Kidney (tissue), 2 donors: ENCODE results near the gene CRYGB.

DNA sequence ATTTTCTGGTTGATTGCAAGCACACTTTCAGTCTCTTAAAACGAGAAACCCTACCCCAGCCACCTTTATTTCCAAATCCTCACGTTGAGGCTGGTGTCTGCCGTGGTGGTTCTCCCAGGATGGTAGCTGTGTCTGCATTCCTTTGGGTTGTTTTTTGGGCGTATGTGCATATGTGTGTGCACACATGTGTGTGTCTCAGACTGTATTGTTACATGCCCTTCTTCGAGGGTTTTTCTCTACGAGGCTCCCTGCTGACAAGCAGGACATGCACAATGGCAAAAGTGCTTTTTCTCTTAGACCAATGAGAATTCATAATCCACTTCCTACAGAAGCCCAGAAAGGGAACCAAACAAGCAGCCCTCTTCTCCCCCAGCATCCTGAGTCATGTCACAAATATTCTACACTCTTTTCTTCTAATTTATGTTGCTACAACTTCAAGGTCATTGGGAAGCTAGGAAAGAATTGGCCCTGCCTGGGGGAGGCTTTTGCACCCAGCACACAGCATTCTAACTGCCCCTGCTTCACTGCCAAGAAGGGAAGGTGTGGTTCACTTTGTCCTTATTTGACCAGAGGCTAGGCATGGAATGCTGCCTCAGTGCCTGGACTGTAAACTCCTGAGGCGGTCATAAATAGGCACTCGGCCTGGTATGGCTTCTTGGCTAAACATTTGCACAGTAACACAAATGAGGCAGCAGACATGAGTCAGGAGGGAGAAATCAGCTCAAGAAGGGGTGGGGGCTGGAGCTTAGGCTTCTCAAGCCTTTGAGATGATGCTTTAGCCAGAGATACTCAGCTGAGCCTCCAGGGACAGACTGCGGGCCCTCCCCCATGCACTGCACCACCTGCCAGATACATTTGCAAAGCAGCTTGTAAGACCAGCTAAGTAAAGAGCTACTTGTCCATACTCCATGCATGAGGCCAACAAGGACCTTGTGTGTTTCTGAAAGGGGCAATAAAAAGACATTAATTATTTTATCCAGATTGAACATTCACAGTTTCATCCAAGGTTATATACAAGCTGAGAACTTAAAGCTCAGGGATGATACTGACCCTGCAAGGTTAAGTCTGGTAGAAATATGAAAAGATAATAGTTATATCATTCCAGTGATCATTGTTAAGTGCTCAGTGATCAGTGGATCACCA lies 92.7 kb upstream of the KLF7 start:
- PRO-cap = no peak
- RRBS = no CpG with 5 or more reads among the region's 9 CpGs

DNA sequence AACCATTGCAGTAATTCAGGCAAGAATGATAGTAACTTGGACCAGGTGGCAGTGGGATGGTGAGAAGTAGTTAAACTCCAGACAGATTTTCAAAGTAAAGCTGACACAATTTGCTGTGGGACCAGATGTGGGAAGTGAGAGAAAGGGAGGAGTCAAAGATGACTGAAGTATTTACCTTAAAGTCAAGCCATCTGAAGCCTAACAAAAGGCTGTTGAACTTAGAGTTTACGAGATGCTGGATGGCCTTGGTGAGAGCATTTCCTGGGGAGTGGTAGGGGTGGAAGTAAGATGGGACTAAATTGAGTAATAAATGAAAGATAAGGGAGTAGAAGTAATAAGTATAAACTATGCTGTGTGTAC lies 163.3 kb upstream of the KLF7 start:
- PRO-cap = no peak
- RRBS = no CpG with 5 or more reads among the region's 1 CpG

DNA sequence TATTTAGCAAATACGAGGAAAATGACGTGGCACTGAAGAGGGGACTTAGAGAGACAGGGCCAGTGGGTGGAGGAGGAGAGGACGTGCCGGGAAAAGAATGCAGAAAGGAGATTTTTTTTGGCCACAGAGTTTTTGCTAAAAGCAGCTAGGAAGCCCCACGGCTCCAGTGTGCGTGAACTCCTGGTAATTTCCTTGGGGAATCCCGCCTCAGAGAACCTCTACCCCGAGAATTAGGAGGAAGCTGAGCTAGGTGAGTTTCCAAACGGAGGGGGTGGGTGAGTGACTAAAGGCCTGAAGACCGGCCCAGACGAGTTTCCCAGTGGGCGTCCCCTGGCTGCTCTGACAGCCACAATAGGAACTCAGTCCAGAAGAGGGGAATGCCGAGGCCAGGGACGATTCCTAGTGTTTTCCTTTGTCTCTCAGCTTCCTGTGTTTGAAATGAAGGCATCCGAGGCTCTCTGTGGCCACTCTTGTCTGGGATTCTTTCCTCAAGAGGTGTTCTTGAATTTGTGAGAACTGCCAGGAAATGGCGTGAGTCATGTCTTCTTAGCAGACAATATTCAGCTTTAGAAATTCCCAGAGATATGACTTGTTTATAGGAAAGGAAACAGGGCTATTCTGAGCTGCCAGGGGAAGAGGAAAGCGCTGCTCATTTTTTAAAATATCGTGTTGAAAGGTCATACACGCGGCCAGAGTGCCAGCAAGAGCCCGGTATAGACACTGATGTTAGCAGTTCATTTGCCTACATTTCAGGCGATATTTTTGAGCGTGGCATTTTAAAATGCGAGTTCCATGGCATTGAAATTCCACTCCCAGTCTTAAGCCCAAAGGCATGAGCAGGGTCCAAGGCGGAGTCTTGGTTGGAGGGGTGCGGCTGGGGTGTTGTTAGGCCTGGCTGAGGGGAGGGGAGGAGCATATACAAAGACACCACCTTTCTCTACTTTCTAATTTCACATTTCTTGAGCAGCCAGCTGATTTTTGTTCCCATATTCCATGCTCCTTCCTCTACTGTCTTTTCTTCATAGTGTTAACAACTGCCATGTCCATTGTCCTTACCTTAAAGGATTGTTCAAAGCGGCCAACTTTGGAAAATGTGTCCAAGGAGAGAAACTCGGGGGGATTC lies 169.0 kb upstream of the KLF7 start:
- PRO-cap = unidirectional peak, plus-strand start at position 62 of the sequence; bidirectional peak, plus-strand start at position 367 of the sequence, minus-strand start at position 341 of the sequence; bidirectional peak, plus-strand start at position 616 of the sequence, minus-strand start at position 476 of the sequence; unidirectional peak, minus-strand start at position 820 of the sequence; unidirectional peak, minus-strand start at position 856 of the sequence
- RRBS = no CpG with 5 or more reads among the region's 28 CpGs

- PRO-cap = no peak
- RRBS = no CpG with 5 or more reads among the region's 2 CpGs
These were observed 28.5 kb upstream of the CREB1 start for GRCh38 chr2:207501208-207501729.

GRCh38 chr2:207529386-207529862 lies 338 bp upstream of the CREB1 start:
- PRO-cap = bidirectional peak, plus-strand start at chr2:207529986, minus-strand start at chr2:207529773
- RRBS = 2% methylated on average over 16 of the region's 55 CpGs

- PRO-cap = no peak
- RRBS = no CpG with 5 or more reads among the region's 10 CpGs
These were observed 1.3 kb downstream of the CREB1 start for GRCh38 chr2:207531092-207531378.

DNA sequence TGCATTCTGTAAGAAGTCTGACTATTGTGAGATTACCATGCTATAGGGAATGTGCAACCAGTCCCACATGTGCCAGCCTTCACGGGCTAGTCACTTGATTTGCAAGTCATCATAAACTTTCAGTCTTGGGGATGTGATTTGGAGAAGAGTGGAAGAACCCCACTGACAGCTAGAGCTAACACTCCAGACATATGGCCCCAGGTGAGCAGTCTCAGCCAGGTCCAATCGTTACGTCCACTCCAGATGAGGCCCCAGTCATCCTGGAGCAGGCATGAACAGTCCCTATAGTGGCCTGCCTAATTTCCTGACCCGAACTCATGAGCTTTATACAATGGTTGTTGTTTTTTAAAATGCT lies 7.2 kb upstream of the CCNYL1 start:
- PRO-cap = no peak
- RRBS = no CpG with 5 or more reads among the region's 4 CpGs

DNA sequence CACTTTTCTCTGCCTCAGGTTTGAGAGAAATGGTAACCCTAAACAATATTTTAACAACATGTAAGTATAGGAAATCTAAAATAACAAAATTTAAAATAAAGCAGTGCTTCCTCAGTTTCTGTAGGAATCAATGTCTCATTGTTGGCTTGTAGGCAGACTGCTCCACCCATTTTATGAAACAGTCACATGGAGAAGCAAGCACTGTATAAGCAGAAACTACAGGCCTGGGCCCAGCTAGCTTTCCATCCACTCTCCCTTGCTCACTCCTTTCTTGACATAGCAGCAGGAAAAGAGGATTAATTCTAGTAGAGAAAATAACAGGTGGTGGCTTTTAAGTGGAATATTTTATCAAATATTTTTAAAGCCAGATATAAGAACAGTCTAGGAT lies 97.2 kb downstream of the PLEKHM3 start:
- PRO-cap = no peak

DNA sequence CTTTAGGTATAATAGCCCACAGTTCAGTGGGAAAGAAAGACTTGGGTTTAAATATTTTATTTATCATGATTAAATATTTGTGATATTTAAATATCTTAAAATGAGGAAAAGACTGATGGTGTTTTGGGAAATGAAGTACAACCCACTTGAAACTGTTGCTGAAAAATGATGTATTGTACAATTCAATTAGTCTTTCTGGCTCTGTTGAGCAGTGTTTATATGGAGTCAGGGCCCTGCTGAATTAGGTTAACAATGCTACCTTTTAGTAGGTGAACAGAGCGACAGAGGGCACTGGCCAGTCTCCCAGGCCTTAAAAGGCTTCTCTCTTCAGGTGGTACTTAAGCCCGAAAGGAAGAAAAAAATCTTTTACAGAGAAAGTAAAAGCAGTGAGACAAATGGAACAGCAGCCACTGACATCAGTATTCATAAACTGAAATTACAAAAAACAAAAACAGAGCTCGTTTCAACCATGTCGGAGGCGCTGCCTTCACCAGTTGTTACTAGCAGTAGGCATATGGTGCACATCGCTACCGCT lies 91.9 kb downstream of the PLEKHM3 start:
- PRO-cap = no peak
- RRBS = no CpG with 5 or more reads among the region's 7 CpGs

DNA sequence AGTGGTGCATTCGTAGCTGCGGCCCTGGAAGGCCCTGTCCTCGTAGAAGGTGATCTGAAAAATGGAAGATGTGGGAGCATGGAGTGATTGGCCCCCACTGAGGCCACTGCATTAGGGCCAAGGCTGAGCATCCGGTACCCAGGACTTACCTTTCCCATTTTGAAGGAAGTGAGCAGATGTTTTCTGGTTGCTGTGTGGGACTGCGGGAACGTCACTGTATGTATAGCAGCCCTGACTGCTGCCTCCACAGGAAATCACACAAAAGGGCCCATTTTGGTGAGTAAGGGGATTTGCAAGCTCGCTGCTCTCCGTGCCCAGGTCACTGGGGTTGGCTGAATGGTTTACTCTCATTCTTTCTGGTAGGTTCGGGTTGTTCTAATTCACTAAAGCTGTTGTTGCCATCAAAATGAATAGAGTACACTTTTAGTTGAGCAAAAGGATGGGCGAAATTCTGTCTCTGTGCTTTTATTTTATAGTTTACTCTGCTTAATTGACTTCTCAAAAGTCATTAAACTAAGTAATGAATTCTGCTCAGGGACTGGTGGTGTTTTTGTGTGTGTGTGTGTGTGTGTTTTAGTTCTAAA lies at the start of gene CRYGB:
CRYGB (minus strand) TSS at position 196 of the 584 bp plus-strand sequence.
- PRO-cap = no peak
- RRBS = no CpG with 5 or more reads among the region's 10 CpGs

DNA sequence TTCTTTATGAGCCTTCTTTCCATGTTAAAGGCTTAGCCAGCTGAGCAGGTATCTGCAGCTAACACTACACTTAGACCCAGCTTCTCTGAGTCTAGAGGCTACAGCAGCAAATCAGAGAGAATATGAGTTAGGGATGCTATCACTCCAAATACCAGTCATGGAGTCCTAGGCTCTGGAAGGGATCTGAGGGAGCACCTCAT lies 3.0 kb downstream of the C2orf80 start:
- PRO-cap = no peak

GRCh38 chr2:208305717-208306491 lies 39.8 kb downstream of the PIKFYVE start:
- PRO-cap = no peak
- RRBS = no CpG with 5 or more reads among the region's 2 CpGs

GRCh38 chr2:208354723-208355982 lies 51.4 kb upstream of the PTH2R start:
- PRO-cap = no peak
- RRBS = no CpG with 5 or more reads among the region's 7 CpGs

- PRO-cap = no peak
- RRBS = no CpG with 5 or more reads among the region's 2 CpGs
These were observed 316.3 kb downstream of the PTH2R start for GRCh38 chr2:208722899-208723205.

DNA sequence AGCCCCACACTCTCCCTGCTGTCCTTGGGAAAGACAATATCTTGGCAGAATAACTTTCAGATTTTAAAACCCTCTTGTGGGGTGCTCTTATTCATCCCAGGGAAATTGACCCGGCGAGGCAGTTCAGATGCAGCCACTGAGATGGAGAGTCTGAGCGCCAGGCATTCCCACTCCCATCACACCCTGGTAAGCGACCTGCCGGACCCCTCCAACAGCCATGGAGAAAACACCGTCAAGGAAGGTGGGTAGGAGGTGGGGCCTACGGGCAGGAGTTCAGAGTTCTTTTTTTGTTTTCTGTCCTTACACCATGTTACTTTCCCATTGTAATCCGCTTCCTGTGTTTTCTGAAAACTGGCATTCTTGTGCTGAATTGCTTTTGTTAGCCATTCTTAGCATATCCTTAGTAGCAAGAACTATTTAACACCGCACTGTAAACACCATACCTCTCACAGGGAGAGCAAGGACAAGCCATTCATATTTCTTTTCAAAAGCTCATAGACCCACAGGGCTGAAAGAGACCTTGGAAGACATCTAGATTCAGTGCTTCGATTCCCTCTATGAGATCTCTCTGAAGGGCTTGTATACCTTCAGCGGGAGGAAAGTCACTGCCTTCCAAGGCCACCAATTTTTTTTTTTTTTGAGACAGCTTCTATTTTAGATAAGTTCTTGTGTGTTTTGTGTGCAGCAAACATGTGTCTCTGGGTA lies 46.2 kb downstream of the UNC80 start:
- PRO-cap = no peak
- RRBS = 68% methylated on average over 4 of the region's 11 CpGs

- PRO-cap = no peak
- RRBS = no CpG with 5 or more reads among the region's 10 CpGs
These were observed 101.1 kb downstream of the UNC80 start for GRCh38 chr2:209872689-209873190.

DNA sequence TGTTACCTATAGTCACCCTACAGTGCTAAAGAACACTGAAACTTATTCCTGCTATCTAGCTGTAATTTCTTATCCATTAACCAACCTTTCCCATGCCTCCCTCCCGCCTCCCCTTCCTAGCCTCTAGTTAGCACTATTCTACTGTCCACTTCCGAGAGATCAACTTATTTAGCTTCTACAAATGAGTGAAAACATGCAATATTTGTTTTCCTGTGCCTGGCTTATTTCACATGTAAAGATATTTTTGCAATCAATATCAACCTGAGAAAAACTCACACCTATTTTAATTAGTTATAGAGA lies 73.8 kb upstream of the RPE start:
- PRO-cap = unidirectional peak, minus-strand start at position 113 of the sequence
- RRBS = no CpG with 5 or more reads among the region's 2 CpGs

GRCh38 chr2:210324401-210325009 lies 9.5 kb upstream of the MYL1 start:
- PRO-cap = no peak
- RRBS = no CpG with 5 or more reads among the region's 6 CpGs

DNA sequence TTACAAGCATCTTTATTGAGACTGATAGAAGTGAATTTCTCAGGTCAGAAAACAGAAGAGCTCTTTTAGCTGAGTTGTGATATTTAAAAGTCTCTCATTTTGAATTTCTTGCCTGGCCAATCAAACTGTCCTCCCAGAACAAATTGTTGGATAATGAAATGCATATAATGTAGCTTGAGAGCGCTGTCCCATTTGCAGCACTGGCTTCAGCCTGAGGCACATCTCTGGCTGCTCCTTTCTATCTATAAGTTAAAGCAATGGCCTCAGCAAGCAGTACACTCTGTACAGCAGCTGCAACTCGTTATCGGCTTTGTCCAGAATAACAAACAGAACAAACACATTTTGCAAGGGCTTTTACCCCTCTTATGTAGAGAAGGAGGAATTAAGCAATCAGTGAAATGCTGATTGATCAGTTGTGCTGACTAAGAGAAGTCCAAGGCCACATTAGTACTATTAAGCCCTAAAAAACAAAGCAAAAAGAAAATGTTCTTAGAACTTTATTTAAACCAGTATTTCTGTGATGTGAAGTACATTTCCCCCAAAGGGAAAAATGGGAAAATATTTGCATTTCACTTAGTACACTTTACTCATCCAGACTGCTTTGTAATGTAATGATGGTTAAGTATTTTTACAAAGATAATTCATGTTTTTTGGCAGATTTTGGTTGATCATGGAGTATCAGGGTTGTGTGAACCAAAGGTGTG lies 15.1 kb upstream of the CPS1 start:
- PRO-cap = no peak
- RRBS = no CpG with 5 or more reads among the region's 3 CpGs

GRCh38 chr2:210555527-210555815 lies 928 bp upstream of the CPS1 start:
- PRO-cap = no peak